ENCODE measurements around the genes PSG11 and PSG2.

GRCh38 chr19:42378952-42379337, 11.2 kb downstream of the CNFN start:
- PRO-cap = no peak

DNA sequence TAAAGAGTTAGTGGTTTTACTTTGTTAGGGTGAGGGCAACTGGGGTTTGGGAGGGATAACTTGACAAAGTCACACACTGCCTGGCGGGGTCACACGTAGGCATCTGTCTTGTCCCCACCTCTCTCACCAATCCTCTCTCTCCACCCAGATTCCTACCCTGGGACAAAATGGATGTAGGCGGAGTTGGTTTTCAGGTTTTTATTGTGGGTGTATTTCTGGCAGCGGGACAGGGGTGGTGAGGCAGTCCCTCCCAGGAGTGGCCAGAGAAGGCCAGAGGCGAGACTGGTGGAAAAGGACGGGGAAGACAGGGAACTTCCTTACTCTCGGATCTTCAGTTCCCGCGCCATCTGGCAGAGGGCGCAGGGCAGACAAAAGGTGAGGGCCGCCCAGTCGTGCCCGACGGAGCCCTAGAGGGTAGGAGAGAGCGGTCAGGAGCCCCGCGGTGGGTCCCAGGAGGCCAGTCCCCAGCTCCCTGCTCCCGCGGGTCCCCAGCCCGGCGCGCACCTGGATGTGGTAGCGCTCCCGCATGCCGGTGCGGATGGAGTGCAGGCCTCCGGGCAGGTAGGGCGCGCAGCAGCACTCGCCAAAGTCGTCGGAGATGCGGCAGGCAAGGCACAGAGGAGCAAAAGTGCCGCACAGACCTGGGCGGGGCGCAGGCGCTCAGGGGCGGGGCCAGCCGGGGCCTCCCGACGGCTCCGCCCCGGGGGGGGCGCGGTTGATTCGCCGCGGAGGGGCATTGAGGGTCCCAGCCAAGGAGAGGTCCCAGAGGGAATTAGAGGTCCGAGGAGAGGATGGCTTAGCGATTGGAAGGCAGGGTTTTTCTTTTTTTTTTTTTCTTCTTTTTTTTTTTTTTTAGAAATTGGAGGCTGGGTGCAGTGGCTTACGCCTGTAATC, 3.0 kb downstream of the CNFN start:
- PRO-cap = bidirectional peak, plus-strand start at position 399 of the sequence, minus-strand start at position 125 of the sequence; unidirectional peak, minus-strand start at position 600 of the sequence

GRCh38 chr19:42397007-42398284, 7.3 kb upstream of the CNFN start:
- PRO-cap = bidirectional peak, plus-strand start at chr19:42397174, minus-strand start at chr19:42396909

DNA sequence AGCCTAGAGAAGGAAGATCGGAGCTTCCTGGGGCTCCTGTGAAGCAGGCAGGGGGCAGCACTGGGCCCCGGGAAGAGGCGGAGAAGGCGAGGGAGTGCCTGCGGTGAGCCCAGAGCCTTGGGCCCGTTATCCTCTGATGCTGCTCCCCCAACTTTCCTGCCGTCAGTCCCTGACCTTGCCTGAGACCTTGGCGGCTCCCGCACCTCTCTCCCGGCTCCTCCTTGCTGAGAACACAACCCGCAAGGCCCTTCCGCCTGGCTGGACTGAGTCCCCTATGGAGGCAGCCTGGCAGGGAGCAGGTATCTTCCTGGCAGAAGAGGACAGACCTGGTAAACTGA, 2.4 kb downstream of the LIPE start:
- PRO-cap = no peak

DNA sequence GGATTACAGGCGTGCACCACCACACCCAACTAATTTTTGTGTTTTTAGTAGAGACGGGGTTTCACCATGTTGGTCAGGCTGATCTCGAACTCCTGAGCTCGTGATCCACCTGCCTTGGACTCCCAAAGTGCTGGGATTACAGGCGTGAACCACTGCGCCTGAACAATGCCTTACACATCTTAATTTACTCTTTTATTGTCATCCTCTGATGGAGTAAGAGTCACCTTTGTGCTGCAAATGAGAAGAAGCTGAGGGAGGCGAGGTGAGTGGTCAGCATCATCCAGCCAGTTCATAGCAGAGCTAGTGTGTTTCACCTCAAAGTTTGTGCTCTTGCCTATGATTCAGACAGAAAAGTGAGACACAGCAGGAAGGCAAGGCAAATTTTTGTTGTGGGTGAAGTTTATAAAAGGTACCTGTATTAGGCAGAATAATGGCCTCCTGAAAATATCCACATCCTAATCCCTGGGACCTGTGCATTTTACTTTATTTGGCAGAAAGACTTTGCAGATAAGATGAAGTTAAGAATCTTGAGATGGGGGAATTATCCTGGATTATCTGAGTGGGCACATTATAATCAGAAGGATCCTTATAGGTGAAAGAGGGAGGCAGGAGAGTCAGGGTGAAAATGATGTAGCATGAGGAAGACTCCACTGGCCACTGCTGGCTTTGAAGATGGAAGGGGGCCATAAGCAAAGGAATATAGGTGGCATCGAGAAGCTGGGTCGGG, 16.3 kb upstream of the CXCL17 start:
- PRO-cap = unidirectional peak, minus-strand start at position 167 of the sequence

DNA sequence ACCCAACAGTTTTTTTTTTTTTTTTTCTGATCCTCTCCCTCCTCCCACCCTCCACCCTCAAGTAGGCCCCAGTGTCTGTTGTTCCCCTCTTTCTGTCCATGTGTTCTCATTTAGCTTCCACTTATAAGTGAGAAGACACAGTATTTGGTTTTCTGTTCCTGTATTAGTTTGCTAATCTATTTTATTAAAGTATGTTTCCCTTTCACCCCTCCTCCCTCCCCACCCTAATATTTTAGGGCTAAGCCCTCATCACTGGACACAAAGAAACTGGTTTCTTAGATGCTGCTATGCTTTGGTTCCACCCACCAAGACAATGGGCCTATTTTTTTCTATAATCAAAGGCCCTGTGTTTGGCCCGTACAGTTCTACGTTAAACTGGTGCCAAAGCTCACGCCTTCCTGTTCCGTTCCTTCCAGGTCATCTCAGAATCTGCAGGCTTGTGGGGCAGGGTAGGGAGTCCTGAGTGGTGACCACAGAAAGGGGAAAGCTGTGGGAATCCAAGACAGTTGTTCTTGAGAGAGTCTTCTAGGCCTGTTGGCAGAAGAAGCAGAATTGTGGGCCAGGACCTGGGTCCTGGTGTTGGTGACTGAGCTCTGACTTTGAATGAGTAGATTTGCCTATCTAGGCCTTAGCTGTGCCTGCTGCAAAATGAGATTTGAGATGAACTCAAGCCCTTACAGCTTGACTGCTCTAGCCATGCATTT, 18.9 kb upstream of the CXCL17 start:
- PRO-cap = unidirectional peak, plus-strand start at position 425 of the sequence

GRCh38 chr19:42471562-42472436, 29.1 kb upstream of the CXCL17 start:
- PRO-cap = no peak

- PRO-cap = no peak
Measured at GRCh38 chr19:43026274-43026751, at the start of gene PSG11. TSS of gene PSG11 (minus strand) at chr19:43026469.

DNA sequence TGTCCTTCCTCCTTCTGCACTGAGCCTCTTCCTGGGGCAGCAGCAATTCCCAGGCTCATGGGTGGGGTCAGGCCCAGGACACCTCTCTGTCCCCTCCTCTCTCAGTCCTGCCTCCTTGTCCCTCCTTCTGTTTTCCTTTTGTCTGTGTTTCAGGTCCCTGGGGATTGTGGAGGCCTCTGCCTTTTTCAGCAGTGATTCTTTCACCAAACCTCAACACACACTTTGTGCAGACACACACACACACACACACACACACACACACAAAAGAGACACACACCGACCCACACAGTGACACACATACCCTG, at the start of gene PSG2:
TSS of gene PSG2 (minus strand) at position 51 of the 305 bp plus-strand sequence.
- PRO-cap = no peak

DNA sequence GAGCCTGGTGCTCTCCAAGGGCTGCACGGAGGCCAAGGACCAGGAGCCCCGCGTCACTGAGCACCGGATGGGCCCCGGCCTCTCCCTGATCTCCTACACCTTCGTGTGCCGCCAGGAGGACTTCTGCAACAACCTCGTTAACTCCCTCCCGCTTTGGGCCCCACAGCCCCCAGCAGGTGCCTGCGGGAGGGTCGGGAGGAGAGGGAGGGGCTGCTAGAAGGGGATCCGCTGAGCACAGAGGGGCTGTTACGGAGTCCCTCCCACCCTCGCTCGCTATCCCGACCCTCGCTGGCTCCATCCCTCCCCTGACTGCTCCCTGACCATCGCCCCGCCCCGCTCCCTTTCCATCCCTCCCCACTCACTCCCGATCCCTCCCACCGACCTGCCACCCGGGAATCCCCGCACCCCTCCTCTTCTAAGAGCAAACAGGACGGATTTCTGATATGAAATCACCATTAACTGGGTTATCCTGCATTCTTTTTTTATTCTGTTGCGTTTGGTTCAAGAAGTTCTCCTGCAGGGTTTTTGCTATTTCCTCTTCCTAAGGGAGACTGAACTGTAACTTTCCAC, 816 bp downstream of the CD177 start:
- PRO-cap = unidirectional peak, minus-strand start at position 311 of the sequence

DNA sequence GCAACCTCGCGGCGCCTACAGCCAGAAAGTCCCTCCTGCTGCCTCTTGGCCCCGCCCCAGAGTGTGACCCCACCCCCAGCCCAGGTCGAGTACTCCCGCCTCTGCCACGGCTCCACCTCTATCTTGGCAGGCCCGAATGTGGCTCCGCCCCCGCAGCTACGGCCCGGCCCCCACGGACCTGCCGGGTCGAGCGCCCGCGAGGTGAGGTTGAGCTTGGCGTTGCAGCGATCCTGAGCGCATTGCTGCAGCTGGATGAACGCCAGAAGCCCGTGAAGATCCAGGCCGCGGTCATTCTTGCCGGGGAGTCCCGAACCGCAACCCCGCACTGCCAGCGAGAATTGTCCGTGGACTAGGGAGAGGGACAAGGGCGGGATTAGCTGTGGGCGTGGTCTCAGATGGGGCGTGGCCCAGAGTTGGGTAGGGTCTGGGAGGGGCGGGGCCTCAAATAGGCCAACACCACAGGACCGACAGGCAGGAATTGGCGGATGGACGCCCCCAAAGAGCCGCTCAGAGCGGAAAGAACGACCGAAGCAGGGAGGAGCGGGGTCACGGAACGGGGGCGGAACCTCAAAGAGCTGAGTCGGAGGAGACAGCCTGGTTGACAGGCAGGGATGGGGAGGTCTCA, 1.9 kb downstream of the LYPD3 start:
- PRO-cap = bidirectional peak, plus-strand start at position 181 of the sequence, minus-strand start outside the sequence; bidirectional peak, plus-strand start at position 461 of the sequence, minus-strand start at position 340 of the sequence

GRCh38 chr19:43525241-43525893, 1.6 kb downstream of the ETHE1 start:
- PRO-cap = bidirectional peak, plus-strand start at chr19:43525825, minus-strand start at chr19:43525359

DNA sequence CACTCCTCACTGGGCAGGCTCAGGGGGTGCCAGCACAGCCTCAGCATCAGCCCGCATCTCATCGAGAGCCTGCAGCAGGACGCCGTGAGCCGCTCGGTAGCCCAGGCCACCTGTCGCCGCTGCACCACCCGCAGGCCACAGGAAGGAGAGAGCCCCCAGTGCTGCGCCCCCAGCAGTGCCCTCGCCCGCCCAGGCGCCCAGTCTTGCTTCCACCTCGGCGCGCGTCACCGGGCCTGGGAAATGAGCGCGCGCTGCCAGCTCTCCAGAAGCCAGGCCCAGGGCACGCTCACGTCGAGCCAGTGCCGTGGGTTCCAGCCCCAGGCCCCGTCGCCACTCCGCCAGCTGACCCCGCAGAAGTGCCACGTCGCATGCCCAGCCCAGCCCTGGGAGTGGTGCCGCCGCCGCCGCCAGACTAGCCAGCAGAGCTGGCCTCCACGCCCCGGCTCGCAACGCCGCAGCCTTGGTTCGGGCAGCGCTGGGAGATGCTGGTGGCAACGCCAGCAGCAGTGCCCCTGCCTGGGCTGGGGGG, 3.9 kb downstream of the IRGQ start:
- PRO-cap = no peak

DNA sequence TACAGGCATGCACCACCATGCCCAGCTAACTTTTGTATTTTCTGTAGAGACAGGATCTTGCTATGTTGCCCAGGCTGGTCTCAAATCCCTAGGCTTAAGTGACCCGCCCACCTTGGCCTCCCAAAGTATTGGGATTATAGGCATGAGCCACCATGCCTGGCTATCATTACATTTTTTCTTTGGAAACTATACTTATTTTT, 10.7 kb upstream of the CADM4 start:
- PRO-cap = no peak

GRCh38 chr19:43652666-43653327, 13.1 kb upstream of the CADM4 start:
- PRO-cap = no peak

GRCh38 chr19:43766193-43766882, 11.6 kb upstream of the SMG9 start:
- PRO-cap = no peak

DNA sequence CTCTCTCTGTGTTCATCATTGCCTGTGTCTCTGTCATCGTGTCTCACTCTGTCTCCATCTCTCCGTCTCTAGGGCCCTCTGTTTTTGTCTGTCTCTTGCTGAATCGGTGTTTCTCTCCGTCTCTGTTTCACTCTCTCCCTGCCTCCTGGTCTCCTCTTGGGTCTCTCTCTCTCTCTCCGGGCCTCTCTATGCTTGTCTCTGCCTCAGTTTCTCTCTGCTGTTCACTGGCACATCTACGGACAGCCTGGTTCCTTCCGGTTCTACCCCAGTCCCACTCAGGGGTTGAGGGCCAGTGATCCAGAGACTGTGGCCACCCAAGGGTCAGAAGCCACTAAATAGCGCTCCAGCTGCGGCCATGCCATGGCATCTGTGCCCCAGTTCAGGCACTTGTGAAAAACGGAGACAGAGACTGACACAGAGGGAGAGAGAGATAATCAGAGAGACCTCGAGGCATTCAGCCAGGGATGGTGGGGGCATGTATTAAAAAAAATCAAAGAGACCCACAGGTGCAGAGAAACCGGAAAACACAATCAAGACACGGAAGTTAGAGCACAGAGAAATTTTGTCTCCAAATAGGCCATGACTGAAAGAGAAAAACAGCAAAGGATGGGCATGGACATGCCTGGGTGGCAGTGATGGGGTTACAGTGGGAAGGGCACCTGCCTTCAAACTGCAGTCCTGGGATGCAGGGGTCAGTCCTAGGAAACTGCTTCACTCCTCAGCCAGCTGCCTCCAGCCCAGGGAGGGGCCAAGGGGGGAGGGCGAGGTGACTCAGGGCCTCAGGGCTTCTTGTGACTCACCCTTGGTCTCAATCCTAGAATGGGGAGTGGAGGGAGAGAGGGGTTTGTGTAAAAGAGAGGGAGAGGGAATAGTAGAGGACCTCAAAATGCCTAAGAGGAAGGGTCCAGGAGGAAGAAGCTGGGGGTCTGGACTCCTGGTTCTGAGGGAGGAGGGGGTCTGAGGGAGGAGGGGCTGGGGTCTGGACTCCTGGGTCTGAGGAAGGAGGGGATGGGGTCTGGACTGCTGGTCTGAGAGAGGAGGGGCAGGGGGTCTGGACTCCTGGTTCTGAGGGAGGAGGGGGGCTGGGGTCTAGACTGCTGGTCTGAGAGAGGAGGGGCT, 3.4 kb upstream of the KCNN4 start:
- PRO-cap = no peak

DNA sequence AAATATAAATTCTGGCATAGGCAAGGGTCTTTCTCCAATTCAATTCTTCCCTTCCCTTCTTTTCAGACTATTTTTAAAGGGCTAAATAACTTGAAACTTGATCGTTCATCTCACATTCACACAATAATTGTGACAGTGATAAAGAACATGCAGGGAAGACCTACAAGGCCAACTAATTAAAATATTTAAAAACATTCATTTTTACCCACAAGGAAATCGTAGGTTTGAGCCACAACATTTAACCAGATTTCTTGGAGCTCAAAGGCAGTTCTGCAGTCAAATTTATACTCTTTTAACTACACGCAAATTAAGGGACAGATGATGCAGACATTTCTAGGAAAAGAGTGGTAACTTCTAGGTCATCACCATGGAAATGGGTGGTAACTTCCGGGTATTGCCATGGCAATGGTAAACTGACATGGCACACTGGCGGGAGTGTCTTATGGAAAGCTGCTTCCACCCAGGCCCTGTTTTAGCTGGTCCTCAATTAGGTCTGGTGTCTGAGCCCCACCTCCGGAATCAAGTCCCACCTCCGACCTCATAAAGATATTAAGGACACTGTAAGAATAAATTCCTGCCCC, 10.3 kb upstream of the LYPD5 start:
- PRO-cap = no peak

- PRO-cap = no peak
Measured at GRCh38 chr19:43901260-43902133, 17.7 kb upstream of the ZNF404 start.

DNA sequence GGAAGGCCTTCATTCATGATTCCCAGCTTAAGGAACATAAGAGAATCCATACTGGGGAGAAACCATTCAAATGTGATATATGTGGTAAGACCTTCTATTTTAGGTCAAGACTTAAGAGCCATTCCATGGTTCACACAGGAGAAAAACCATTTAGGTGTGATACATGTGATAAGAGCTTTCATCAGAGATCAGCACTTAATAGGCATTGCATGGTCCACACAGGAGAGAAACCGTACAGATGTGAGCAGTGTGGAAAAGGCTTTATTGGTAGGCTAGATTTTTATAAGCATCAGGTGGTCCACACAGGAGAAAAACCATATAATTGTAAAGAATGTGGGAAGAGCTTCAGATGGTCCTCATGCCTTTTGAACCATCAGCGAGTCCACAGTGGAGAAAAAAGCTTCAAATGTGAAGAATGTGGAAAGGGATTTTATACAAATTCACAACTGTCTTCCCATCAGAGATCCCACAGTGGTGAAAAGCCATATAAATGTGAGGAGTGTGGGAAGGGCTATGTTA, 6.0 kb upstream of the ZNF230 start:
- PRO-cap = no peak